Bronchial lymph node (tissue), 1 donor: ENCODE data around the genes NLRP1, MED31 and TEKT1.

- PRO-cap: no peak
Measured at GRCh38 chr17:4946415-4947118, 1.8 kb downstream of the PFN1 start.

GRCh38 chr17:4967327-4967647 lies 330 bp downstream of the SPAG7 start:
- PRO-cap: bidirectional peak, plus-strand start at chr17:4967543, minus-strand start at chr17:4967250

DNA sequence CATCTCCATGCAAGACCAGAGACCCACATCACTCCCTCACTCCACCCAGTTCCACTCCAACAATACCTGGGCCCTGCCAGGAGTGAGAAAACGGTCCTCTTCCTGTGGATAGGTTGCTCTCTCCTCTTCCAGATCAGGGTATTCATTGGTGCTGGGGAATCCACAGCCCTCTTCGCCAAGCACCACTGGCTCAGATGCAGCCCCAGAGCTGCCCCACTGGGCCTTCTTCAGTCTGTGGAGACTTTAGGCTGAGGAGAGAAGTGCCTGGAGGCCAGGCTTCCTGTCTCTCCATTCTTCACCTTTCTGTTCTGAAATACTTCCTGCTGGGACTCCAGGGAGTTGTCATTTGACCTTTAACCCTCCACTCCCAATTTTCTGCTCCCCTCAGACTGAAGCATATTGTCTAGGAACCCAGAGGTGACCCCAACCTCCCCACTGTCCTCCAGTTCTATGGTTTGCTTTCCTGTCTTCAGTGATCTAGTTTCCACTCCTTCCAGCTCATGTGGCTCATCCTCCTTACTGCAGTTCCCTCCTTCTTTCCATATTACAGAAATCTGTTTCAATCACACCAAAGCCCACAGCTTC lies 1.3 kb upstream of the CAMTA2 start:
- PRO-cap: no peak

- PRO-cap: no peak
Measured at GRCh38 chr17:5002018-5003064, 4.6 kb downstream of the KIF1C start.

- PRO-cap: no peak
Measured at GRCh38 chr17:5331801-5332261, 49.7 kb downstream of the RABEP1 start.

- PRO-cap: no peak
Measured at GRCh38 chr17:5337966-5338318, 55.9 kb downstream of the RABEP1 start.

GRCh38 chr17:5433660-5434029 lies 5.3 kb downstream of the C1QBP start:
- PRO-cap: no peak

- PRO-cap: no peak
Measured at GRCh38 chr17:5541526-5542274, 40.9 kb upstream of the ENSG00000286190 start.

GRCh38 chr17:5583459-5584209 lies 675 bp downstream of the NLRP1 start:
- PRO-cap: bidirectional peak, plus-strand start at chr17:5583920, minus-strand start at chr17:5583823

- PRO-cap: bidirectional peak, plus-strand start at chr17:5584599, minus-strand start at chr17:5584466; bidirectional peak, plus-strand start at chr17:5584868, minus-strand start at chr17:5584810
Measured at GRCh38 chr17:5584210-5584996, at the start of gene NLRP1. Gene NLRP1 (minus strand): TSS chr17:5584509.

DNA sequence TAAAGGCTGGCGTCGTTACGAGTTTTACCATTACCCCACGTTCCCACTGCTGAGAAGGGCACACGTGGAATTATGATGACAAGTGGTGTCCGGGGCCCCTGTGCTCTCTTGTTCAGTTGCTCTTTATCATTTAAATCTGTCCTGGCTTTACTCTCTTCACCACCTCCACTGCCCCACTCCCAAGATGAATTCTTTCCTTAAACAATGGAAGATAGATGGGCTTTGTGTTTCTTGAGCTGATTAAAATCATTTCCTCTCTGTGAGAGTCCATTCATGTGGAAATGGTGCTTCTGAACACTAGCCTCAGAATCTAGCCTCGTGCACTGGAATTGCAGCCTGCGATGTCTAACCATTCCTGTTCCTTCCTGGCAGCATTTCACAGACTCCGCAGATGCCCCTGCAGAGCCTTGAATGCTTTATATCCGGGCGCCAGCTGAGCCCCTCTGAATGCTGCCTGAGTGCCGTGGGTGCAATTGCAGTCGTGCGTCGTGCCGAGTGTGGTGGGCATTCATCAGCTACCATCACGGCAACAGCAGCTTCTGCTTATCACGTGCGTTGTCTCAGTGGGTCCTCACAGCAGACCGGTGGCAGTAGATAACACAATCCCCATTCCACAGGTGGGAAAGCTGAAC lies 172.9 kb upstream of the WSCD1 start:
- PRO-cap: no peak

- PRO-cap: unidirectional peak, minus-strand start at chr17:6098604
Measured at GRCh38 chr17:6098326-6098902, 28.2 kb downstream of the WSCD1 start.

DNA sequence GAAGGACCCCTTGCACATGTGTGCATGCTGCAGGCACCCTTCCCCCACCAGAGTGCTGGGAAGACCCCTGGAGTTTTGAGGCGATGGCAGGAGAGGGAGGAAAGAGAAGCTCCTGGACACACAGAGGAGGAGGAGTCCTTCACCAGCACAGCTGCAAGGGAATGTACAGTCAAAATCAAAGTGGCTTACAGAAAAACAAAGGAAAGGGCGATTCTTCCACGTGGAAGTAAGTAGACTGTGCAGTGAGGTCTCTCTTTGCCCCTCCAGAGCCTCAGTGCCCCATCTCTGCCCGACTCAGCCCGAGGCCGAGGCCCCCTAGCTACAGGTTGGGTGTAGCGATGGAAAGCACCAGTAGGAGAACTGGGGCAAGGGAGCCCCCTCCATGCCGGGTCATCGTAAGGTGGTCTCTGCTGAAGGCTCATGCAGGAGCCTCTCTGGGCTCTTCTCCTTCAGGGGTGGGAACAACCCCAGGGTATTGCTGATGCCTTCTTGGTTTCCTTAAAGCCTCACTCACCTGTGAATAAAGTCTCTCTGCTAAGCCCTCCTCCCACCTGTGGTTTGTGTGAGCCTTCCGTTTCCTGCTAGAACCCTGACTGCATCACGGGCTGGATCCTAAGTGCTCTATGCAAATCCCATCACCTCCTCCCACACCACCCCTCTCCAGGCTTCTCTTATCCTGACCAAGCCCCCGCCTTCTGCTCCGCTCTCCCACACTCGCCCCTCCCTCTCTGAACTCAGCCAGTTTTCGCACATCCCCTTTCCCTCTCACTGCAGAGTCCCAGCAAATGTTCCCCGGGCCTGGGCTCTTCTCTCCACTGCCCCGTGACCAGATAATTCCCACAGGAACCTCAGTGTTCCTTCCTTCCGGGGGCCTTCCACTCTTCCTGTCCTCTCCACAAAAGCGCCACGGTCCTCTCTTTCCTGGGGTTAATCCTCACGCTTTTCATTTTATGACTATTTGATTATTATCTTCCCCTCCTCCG lies 51.7 kb downstream of the PIMREG start:
- PRO-cap: no peak

DNA sequence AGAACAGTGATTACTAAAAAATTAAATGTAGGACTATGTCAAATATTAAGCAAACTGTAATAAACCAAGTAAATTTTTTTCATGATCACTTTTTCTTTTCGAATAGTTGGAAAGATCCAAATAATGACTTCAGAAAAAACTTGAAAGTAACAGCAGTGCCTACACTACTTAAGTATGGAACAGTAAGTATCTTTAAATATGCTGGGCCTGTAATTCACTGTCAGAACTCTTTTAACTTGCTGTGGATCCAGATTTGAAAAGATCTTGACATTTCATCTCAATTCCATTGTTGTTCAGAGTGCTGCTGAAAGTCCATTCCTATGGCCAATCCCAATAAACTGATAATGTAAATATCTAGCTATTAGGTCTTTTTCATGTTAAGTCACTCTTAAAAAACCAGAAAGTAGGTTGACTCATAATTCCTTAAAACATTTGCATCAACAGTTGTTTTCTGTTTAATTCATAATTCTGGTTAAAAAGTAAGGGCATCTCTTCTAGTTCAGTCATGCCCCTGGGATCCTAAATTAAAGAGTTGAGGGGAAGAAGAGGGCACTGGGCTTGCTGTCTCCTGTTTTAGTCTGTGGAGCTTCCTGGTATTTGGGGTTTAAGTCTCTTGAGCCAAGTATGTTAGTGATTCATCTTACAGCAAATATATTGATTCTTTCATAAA lies 1.4 kb downstream of the TXNDC17 start:
- PRO-cap: no peak

- PRO-cap: bidirectional peak, plus-strand start at chr17:6651762, minus-strand start at chr17:6651574
Measured at GRCh38 chr17:6651086-6652047, at the start of gene MED31. Gene MED31 (minus strand): TSS chr17:6651605.

- PRO-cap: no peak
Measured at GRCh38 chr17:6654643-6655692, 3.4 kb downstream of the C17orf100 start.

- PRO-cap: no peak
Measured at GRCh38 chr17:6714340-6714605, 1.1 kb upstream of the SLC13A5 start.

GRCh38 chr17:6831128-6832321 lies at the start of gene TEKT1:
Gene TEKT1 (minus strand): TSS chr17:6831729.
- PRO-cap: no peak

- PRO-cap: bidirectional peak, plus-strand start at chr17:6948984, minus-strand start at chr17:6948664
Measured at GRCh38 chr17:6948869-6949115, 47.1 kb upstream of the ALOX12 start.

DNA sequence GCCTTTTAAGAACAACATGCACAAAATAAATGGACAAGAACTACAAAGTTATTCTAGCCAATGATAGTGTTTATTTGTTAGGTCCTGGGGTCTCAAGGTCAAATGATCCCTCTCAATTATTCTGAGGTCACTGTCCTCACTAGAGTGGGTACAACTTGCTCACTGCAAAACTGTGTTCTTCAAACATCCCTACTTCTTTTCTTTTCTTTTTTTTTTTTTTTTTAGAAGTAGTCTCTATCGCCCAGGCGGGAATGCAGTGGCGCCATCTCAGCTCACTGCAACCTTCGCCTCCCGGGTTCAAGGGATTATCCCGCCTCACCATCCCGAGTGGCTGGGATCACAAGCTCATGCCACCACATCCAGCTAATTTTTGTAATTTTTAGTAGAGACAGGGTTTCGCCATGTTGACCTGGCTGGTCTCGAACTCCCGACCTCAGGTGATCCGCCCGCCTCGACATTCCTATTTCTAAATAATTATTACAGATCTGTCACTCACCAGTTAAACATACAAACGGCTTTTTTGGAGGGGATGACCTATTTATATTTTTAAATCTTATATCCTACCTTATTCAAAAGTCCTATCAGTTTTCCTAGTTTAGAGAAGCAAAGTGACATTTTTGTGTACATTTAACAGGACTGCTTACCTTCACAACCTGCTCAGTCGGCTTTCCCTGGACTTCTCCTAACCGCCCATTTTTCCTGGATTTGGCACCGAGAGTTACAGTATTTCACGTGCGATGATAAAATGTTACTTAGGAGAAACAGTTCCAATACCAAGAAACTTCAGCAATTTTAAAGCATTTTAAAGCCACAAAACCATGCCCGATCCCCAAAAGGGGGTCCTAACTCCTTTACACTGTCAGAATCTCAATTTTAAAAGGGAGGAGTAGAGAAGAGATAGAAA lies 913 bp upstream of the RNASEK start:
- PRO-cap: no peak